ENCODE data around the gene SALL1.

- RAMPAGE, long total RNA, result no peak
- RRBS, result no CpG with 5 or more reads among the region's 3 CpGs
These were observed 14.5 kb downstream of the SNX20 start for GRCh38 chr16:50666564-50667084.

DNA sequence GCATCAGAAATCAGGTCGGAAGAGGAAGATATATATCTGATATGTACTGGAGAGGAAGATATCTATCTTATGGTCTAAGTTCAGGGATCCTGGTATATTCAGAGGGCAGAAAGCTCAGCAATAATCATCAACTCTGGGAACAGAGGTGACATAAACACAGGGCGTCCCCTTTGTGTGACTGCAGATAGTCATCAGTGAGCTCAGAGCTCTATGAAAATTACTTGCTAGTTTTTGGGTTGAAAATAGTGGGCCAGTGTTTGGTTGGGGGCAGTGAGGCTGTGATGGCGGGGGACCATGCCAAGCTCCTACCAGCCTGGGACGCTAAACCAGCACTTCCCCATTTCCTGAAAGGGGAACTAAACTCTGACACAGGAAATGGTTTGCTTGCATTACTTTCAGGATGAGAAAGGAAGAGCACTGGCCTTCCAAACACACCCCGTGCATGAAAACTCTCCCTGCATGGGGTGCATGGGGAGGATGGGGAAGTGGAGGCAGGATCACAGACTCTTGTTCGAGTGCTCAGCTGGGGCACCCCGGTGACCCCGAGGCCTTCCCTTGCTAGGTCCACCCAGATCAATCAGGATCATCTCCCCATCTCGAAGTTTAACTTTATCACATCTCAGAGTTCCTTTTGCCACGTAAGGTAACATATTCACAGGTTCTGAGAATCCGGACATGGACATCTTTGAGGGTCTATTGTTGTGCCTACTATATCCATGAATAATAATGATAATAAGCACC, 15.9 kb downstream of the NOD2 start:
- RAMPAGE, long total RNA, result no peak
- RRBS, result no CpG with 5 or more reads among the region's 11 CpGs

- RAMPAGE, long total RNA, result no peak
- RRBS, result no CpG with 5 or more reads among the region's 27 CpGs
These were observed 17.3 kb downstream of the NOD2 start for GRCh38 chr16:50710585-50711276.

GRCh38 chr16:50746939-50747553, 5.2 kb downstream of the CYLD start:
- RAMPAGE, long total RNA, result no peak
- RRBS, result no CpG with 5 or more reads among the region's 7 CpGs

GRCh38 chr16:50938787-50939084, 196.8 kb downstream of the CYLD start:
- RAMPAGE, long total RNA, result no peak
- RRBS, result no CpG with 5 or more reads among the region's 4 CpGs

DNA sequence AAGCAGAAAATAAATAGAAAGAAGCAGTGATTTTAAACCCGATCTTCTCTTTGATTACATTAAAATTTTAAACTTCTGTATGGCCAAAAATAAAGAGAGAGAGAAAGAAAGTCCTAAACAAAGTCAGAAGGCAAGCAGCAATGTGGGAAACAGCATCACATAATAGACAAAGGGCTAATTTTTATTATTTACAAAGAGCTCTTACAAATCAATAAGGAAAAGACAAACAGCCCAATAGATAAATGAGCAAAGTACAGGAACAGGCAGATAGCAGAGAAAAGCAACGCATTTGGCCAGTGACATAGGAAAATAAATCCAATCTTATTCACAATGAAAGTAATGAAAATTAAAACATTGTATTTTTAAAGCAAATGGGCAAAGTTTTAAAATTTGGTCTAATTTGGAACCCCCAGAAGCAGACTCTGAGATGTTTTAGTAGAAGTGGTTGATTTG, 93.1 kb downstream of the SALL1 start:
- RAMPAGE, long total RNA, result no peak
- RRBS, result no CpG with 5 or more reads among the region's 2 CpGs

- RAMPAGE, long total RNA, result no peak
- RRBS, result no CpG with 5 or more reads among the region's 12 CpGs
These were observed 12.3 kb downstream of the SALL1 start for GRCh38 chr16:51138739-51139248.

GRCh38 chr16:51151182-51152187, at the start of gene SALL1:
TSS of gene SALL1 (minus strand) at chr16:51151270.
- RAMPAGE, long total RNA, result no peak
- RRBS, result 1% methylated on average over 43 of the region's 104 CpGs

GRCh38 chr16:51152842-51153535, 1.9 kb upstream of the SALL1 start:
- RAMPAGE, long total RNA, result no peak
- RRBS, result no CpG with 5 or more reads among the region's 44 CpGs

- RAMPAGE, long total RNA, result no peak
- RRBS, result no CpG with 5 or more reads among the region's 17 CpGs
These were observed 208.4 kb upstream of the SALL1 start for GRCh38 chr16:51359134-51360154.

DNA sequence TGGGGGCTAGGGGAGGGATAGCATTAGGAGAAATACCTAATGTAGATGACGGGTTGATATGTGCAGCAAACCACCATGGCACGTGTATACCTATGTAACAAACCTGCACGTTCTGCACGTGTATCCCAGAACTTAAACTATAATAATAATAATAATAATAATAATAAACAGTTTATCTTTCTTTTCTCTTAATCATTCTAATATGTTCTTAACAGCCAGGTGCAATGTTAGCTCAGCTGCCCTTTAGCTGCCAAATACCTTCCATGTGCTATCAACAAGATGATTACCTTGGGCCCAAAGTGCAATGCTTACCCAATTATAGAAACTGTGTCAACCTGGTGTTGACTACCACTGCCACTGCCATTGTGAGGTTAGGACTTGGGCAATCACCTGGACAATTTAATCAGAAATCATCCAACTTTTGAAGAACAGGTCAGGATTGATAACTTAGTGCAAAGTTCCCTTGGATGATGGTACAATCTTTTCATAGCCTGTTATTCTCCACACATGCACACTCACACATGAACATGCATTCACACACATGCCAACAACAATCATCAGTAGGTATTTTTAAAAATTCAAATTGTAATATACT, 371.8 kb upstream of the SALL1 start:
- RAMPAGE, long total RNA, result no peak
- RRBS, result no CpG with 5 or more reads among the region's 4 CpGs

- RAMPAGE, long total RNA, result no peak
- RRBS, result no CpG with 5 or more reads among the region's 9 CpGs
These were observed 666.2 kb downstream of the TOX3 start for GRCh38 chr16:51880569-51881228.

DNA sequence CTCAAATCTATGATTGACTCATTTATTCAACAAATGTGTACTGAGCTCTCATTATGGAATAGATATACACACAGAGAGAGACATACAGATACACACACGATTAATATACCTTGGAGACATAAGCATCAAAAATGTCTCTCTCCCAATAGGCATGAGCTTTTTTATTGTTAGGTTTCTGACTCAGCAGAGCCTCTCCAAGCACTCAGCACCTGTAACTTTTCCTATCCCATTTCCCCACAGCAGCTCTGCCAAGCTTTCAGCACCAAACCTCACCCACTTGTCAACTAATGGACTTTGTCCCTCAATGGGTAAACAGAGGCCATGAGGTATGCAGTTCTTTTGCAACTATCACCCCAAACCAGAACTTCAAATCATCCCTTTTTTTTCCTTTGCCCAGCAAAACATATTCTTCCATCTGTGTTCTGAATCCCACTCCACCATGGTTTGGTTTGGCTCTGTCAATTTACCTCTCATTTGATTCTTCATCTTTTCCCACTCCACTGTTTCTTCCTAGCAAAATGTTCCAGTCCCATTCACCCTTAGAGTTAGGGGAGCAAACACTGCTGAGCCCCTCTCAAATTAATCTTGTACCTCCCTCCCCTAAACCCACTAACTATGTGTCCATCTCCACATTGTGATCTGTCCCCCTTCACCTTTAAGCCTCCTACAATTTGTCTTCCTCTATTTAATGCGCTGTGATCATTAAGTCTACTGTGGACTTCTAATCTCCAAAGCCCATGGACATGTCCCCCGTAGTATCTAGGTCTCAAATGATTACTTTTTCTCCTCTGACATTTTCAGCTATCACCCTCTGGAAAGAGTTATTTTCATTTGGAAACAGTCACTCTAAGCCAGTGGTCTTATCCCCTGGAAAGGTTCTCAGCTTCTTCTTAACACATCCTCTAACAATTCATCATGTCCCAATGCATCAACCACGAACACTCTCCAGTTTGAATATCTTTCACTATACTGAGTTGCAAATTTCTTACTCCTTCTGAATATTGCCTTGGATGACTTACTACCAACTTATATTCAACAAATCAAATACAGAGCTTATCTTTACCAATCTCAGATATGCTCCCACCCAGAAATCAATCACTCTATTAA, 57.9 kb downstream of the TOX3 start:
- RAMPAGE, long total RNA, result no peak
- RRBS, result no CpG with 5 or more reads among the region's 4 CpGs

DNA sequence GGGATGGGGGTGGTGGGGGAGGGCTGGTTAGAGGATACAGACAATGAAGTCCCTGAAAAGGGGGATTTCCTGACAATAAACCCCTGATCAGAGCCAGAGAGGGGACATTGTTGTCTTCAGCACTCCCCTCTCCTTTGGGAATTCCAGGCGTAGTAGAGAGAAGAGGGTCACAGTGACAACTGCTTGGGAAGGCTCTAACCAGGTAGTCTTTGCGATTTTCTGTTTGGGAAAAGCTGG, 20.5 kb downstream of the TOX3 start:
- RAMPAGE, long total RNA, result no peak
- RRBS, result no CpG with 5 or more reads among the region's 2 CpGs

GRCh38 chr16:52577862-52578741, 31.2 kb upstream of the TOX3 start:
- RAMPAGE, long total RNA, result no peak
- RRBS, result no CpG with 5 or more reads among the region's 10 CpGs

- RAMPAGE, long total RNA, result no peak
- RRBS, result no CpG with 5 or more reads among the region's 7 CpGs
These were observed 3.9 kb downstream of the CHD9 start for GRCh38 chr16:53058454-53059235.

DNA sequence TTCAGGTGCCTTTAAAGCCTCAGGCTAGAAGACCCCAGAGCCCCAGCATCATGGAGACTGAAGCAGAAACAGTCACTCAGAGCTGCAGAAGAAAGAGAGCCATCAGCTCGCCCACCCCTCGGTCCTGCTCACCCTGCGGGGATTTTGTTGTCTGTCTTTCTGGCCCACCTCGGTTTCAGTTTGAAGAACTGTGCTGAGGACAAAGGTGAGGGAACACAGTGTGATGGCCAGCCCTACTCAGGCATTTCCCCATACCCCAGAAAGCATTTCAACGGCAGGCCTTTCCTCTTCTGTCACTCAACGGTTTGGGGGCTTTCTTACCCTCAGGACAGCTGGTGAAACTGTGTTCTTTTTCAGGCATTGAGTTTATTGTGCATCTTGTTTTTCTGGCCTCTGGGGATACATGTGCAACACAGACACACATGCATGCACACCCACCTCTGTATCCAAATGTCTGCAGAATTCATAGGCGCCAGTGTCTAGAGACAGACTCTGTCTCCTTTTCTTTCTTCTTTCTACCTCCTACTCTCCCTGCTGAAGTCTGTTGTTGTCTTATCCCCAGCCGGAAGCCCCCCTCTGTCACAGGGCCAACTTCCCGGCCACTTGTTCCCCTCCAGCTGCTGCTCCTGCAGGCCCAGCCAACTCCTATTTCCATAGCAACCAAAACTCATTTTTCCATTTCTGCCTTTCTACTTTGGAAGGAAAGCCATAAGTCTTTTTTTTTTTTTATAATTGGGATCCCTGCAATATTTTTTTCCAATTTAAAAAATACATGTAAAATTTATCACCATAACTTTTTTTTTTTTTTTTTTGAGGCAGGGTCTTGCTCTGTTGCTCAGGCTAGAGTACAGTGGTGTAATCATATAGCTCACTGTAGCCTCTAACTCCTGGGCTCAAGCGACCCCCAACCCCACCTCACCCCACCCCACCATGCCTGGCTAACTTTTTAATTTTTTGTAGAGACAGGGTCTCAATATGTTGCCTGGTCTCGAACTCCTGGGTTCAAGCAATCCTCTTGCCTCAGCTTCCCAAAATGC, 17.1 kb downstream of the CHD9 start:
- RAMPAGE, long total RNA, result no peak
- RRBS, result no CpG with 5 or more reads among the region's 11 CpGs

- RAMPAGE, long total RNA, result no peak
- RRBS, result no CpG with 5 or more reads among the region's 2 CpGs
These were observed 84.7 kb downstream of the CHD9 start for GRCh38 chr16:53139524-53139887.

GRCh38 chr16:53435068-53435779, 953 bp downstream of the RBL2 start:
- RAMPAGE, long total RNA, result no peak
- RRBS, result 1% methylated on average over 3 of the region's 29 CpGs

- RAMPAGE, long total RNA, result no peak
- RRBS, result no CpG with 5 or more reads among the region's 6 CpGs
These were observed 2.1 kb downstream of the AKTIP start for GRCh38 chr16:53500787-53501343.

All from kidney epithelial cell (primary cell).